Panc1 (cell line): ENCODE results near the genes TRIM63, CD52, HMGN2 and KDF1.

GRCh38 chr1:26067492-26068037 is at the start of gene TRIM63:
TSS of gene TRIM63 (minus strand) at chr1:26067630.
- RRBS, 2 experiments, result no CpG with 5 or more reads among the region's 10 CpGs

DNA sequence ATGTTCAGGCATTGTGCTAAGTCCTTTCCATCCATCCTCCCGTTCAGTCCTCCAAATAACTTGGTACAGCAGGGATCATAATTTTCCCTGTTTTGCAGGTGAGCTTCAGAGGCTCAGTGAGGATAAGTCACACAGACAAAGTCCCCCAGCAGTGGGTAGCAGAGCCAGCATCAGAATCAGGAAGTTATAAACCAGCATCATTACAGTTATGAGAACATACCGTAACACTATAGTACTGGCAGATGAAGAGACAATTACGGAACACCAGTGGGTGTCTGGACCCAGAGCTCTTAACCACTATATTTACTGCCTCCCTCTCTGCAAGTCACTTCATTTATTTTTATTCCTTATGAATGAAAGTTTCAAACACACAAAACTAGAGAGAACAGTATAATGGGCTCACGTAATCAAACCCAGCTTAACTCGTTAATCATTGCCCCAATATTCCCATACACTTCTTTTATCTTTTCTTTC is 5.5 kb upstream of the TRIM63 start:
- RRBS, 2 experiments, result no CpG with 5 or more reads among the region's 5 CpGs

GRCh38 chr1:26155881-26156445 is 2.9 kb upstream of the FAM110D start:
- RRBS, 2 experiments, result 88 to 92% methylated on average over 3 of the region's 15 CpGs

DNA sequence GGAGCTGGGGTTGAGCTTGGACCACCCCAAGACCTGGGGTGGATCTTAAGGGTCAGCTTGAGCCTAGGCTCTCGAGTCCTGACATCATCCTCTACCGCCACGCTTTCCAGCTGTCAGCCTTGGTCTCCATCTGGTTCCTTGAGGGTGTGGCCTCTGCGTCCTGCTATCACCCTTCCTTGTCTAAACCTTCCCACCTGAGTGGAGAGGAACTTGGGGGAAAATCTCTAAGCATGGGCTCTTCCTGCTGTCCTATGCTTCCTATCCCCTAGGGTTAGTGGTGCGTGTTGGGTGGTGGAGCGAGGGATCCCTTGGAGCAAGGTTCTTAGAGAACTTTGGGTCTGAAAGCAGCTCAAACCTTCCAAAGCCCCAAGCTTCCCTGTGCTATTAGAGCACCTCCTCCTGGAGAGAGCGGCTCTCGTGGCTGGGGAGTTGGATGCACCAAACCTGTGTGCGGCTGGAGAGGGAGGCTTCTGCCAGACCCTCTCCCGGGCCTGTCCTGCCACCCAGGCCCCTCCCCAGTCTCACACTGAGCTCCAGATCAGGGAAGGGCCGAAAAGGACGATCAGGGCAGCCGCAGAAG is 474 bp upstream of the SH3BGRL3 start:
- RRBS, 2 experiments, result no CpG with 5 or more reads among the region's 13 CpGs

GRCh38 chr1:26317517-26318241 is at the start of gene CD52:
TSS of gene CD52 (plus strand) at chr1:26317958.
- RRBS, 2 experiments, result no CpG with 5 or more reads among the region's 10 CpGs

GRCh38 chr1:26471784-26472586 is at the start of gene HMGN2:
TSS of gene HMGN2 (plus strand) at chr1:26472440.
- RRBS, 2 experiments, result 3% methylated on average over 7 of the region's 63 CpGs; no CpG with 5 or more reads in 1 of the 2 experiments

GRCh38 chr1:26476860-26477841 is 4.9 kb downstream of the HMGN2 start:
- RRBS, 2 experiments, result no CpG with 5 or more reads among the region's 11 CpGs

- RRBS, 2 experiments, result no CpG with 5 or more reads among the region's 17 CpGs
Measured at GRCh38 chr1:26545448-26546129, 16.0 kb downstream of the RPS6KA1 start.

GRCh38 chr1:26560612-26561233 is 31.2 kb downstream of the RPS6KA1 start:
- RRBS, 2 experiments, result no CpG with 5 or more reads among the region's 9 CpGs

GRCh38 chr1:26598844-26599348 is 69.3 kb downstream of the RPS6KA1 start:
- RRBS, 2 experiments, result no CpG with 5 or more reads among the region's 5 CpGs

DNA sequence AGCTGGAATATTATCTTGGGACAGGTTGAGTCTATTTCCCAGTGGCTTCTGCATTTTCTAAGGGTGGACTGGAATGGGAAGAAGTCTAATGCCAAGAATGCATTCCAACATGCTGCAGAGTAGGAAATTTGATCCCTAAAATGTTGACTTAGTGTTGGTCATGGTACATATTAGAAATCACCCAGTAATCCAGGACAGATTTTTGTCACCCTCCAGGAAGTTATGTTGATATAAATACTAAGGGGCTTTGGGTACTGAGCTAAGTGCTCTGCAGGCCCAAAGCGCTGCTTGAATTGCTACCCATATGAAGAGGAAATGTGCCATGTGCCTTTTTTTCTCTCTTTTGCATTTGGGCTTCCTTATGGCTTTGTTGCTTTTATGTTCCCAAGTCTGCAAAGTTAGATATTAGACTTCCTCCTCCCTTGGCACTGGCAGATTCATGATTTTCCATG is 10.0 kb downstream of the ARID1A start:
- RRBS, 2 experiments, result no CpG with 5 or more reads among the region's 1 CpG

DNA sequence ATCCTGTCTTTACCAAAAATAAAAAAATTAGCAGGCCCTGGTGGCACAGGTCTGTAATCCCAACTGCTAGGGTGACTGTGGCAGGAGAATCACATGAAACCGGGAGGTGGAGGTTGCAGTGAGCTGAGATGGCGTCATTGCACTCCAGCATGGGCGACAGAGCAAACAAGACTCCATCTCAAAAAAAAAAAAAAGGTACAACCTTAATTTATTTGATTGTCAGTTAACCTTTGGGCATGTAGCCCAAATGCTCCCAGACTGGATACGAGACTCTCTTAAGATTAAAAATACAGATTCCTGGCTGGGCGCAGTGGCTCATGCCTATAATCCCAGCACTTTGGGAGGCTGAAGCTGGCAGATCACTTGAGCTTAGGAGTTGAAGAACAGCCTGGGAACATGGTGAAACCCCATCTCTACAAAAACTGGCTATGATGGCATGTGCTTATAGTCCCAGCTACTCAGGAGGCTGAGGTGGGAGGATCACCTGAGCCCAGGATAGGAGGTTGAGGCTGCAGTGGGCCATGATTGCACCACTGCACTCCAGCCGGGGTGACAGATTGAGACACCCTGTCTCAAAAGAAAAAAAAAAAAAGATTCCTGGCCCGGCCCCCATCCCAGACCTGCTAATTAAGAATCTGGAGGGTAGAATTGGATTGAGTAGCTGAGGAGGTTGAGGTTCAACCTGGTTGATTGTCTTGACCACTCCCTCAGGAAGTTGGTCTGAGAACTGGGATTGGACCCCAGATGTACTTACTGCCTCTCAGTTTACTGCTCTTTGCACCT is 24.7 kb downstream of the ARID1A start:
- RRBS, 2 experiments, result no CpG with 5 or more reads among the region's 7 CpGs

DNA sequence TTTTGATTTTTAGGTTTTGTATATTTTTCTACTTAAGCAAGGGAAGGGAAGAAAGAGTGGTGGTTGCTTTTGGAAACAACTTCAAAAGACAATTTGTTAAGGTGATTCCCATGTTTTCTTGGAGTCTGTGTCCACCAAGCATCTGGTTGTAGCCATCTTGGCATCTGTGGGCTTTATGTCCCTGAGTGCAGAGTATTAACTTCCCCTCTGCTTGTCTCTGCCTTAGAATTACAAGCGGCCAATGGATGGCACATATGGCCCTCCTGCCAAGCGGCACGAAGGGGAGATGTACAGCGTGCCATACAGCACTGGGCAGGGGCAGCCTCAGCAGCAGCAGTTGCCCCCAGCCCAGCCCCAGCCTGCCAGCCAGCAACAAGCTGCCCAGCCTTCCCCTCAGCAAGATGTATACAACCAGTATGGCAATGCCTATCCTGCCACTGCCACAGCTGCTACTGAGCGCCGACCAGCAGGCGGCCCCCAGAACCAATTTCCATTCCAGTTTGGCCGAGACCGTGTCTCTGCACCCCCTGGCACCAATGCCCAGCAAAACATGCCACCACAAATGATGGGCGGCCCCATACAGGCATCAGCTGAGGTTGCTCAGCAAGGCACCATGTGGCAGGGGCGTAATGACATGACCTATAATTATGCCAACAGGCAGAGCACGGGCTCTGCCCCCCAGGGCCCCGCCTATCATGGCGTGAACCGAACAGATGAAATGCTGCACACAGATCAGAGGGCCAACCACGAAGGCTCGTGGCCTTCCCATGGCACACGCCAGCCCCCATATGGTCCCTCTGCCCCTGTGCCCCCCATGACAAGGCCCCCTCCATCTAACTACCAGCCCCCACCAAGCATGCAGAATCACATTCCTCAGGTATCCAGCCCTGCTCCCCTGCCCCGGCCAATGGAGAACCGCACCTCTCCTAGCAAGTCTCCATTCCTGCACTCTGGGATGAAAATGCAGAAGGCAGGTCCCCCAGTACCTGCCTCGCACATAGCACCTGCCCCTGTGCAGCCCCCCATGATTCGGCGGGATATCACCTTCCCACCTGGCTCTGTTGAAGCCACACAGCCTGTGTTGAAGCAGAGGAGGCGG is 13.3 kb upstream of the PIGV start:
- RRBS, 2 experiments, result no CpG with 5 or more reads among the region's 24 CpGs

GRCh38 chr1:26778326-26778801 is 9.4 kb upstream of the PIGV start:
- RRBS, 2 experiments, result no CpG with 5 or more reads among the region's 2 CpGs

- RRBS, 2 experiments, result no CpG with 5 or more reads among the region's 15 CpGs
Measured at GRCh38 chr1:26794070-26795091, 6.6 kb downstream of the PIGV start.

DNA sequence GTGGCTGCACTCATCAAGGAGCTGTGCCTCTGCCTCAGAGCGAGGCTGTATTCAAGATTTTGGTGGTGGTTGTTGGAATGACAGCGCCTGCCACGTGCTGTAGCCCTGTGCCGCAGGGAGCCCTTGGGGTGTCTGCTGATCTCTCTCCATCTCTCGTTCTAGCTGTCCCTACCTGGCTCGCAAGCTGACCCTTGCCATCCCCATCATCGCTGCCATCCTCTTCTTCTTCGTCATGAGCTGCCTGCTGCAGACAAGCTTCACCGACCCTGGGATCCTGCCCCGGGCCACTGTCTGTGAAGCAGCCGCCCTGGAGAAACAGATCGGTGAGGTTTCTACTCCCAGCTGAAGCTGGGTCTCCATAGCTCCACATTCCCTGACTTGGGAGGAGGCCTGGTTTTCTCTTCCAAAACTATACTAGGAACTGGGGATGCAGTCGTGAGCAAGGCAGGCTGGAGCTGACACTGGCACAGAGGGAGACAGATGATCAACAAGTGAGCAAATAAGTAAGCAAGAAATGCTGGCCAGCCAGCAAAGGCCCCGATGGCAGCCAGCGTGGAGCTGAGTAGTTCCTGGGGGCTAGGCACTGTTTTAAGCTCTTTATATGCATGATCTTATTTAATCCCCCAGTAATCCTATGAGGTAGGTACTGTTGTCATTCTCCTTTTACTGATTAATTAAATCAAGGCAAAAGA is 5.9 kb downstream of the ZDHHC18 start:
- RRBS, 2 experiments, result no CpG with 5 or more reads among the region's 15 CpGs

DNA sequence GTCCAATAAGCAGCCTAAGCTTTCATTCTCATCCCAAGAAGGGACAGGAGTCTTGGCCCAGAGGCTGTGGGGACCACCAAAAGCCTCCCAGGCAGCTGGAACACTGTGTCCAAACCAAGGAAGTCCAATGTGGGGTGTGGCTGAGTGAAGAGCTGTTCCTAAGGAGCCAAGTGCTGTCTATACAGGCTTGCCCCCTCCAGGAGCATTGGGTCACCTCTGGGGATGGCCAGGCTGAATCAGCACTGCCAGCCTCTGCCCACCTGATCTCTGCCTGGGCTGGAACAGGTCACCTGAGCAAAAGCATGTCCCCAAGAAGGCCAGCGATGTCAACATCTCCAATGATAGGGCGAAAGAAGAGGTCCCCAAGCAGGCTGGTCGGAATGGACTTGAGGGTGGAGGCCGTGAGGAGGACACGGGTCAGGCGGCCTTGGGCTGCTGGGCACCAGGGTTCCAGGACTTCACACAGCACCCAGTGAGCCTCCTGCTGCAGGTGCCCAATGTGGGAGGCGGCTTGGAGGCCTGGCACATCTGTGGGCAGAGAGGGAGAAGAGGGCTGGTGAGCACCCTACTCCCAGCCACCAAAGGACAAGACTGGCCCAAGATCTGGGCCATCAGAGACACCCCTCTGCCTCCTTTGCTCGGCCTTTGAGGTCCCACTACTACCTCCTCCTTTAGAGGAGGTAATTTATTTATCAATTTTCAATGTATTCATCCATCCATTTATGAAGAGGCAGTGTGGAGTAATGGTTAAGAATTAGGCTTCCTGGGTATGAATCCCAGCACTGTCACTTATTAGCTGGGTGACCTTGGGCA is 2.0 kb downstream of the NR0B2 start:
- RRBS, 2 experiments, result no CpG with 5 or more reads among the region's 8 CpGs

GRCh38 chr1:26959955-26960652 is at the start of gene KDF1:
TSS of gene KDF1 (minus strand) at chr1:26960468.
- RRBS, 2 experiments, result under 1 to 8% methylated on average over 23 to 25 of the region's 73 CpGs

DNA sequence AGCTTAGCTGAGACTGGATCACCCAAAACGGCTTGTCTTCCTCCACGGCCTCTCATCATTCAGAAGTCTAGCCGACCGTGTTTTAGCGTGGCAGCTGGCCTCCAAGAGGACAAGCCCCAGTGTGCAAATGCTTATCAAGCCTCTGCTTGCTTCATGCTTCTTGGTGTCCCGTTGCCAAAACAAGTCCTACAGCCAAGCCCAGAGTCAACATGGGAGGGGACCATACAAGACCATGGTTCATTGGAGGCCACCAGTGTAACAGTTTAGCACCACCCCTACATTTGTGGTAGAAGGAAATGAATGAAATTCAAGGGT is 10.6 kb upstream of the KDF1 start:
- RRBS, 2 experiments, result no CpG with 5 or more reads among the region's 6 CpGs

- RRBS, 2 experiments, result no CpG with 5 or more reads among the region's 5 CpGs
Measured at GRCh38 chr1:26995939-26996802, 2.7 kb downstream of the TRNP1 start.